ENCODE results near the genes RGL3, ZNF625, ZNF709 and WDR83.

DNA sequence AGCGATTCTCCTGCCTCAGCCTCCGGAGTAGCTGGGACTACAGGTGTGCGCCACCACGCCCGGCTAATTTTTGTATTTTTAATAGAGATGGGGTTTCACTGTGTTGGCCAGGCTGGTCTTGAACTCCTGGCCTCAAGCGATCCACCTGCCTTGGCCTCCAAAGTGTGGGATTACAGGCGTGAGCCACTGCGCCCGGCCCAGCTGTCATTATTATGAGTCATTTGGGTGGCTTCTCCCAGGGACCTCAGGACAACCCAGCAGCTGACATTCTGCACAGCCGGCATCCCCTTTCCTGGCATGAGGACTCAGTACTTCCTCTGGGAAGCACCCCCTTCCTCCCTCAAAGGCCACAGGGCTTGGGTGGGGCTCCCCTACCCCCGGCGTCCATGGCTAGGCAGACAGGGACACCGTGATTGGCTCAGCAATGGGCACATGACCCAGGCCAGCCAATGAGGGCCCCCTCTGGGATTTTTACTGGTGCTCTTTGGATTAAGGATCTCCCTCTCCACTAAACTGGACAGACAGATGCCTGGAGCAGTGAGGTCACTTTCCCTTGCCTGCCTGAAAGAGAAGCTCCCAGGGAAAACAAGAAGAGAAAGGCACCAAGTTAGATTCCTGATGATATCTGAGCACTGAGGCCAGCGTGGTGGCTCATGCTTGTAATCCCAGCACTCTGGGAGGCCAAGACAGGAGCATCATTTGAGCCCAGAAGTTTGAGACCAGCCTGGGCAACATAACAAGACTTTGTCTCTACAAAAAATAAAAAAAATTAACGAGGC, 6.0 kb downstream of the KANK2 start:
- PRO-cap, 2 experiments: no peak in any of the 2 experiments

DNA sequence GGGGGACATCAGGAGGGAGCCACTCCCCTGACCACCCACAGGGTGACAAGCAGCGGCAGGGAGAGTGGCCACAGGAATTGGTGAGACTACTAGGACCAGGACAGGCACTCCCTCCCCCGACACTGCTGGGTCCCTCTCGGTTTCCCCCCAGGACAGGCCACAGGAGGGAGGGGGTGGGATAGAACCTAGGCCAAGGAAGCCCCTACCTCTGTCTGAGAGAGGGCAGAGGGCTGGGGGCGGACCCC, 9.0 kb downstream of the DOCK6 start:
- PRO-cap, 2 experiments: no peak in any of the 2 experiments

DNA sequence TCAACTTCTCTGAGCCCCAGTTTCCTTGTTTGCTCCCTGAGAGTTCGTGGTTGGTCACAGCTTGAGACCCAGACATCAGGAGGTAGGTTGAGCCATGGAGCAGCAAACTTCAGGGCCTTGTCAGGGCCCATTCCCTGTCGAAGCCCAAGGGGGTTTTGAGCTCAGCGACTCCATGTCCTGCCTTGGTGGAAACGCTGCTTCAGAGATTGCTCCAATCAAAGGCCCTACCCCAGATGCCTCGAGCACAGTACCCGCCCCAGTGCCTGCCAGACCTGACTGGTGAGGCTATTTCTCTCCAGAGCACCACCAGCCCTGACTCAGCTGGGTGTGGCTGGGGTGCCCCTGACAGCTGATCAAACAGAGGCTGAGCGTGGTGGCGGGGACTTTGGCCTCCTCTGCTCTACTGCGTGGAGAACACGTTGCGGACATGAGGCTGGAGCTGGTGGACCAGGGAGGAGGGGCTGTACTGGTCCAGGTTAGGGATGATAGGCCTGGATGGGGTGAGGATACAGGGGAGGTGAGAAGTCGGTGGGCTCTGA, 3.3 kb upstream of the DOCK6 start:
- PRO-cap, 2 experiments: peak in 1 of 2 experiments; most common minus-strand start position 205 of the sequence (in 1)

DNA sequence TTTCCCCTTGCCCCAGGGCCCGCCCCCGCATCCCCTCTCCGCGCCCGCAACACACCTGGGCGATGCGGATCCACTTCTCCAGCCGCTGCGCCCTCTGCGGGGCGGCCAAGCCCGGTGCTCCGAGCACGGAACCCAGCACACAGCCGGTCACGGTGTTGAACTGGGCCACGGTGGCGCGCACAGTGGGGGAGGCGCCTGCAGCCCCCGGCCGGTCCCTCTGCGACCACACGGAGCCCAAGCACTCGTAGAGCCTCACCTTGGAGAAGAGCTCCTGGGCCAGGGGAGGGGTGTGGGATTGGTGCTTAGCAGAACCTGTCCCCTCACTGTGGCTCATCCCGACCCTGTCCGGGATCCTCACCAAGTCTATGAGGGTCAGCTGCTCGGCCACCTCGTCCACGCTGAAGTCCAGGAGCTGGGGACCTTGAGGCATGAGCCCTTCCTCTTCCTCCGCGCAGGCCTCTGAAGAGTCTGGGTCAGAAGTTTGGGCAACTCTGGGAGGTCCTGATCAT, 12.7 kb downstream of the RGL3 start:
- PRO-cap, 2 experiments: no peak in any of the 2 experiments

DNA sequence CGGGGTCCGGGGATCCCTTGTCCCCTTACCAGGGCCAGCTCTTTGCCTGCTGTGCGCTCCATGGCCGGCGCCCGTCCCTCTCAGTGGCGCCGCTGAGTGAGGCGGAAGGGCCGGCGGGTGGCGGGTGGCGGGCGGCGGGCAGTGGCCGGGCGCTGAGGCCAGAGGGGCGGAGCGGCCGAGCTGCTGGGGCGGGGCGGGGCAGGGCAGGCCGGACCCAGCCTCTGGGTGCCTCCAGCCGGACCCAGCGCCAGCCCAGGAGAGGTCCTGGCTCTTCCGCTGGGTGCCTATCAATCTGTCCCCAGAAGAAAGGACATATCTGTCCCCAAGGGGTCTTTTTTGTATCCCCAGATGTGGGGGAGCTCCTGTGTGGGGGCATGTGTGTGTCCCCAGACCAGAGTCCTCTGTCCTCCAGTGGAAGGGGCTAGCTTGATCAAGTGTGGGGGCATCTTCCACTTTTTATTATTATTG, at the start of gene RGL3:
TSS of gene RGL3 (minus strand) at position 98 of the 468 bp plus-strand sequence.
- PRO-cap, 2 experiments: peak in 2 of 2 experiments; most common plus-strand start position 211 of the sequence (in 1); most common minus-strand start position 80 of the sequence (in 1)

- PRO-cap, 2 experiments: peak in 1 of 2 experiments; most common minus-strand start chr19:11421836 (in 1)
Measured at GRCh38 chr19:11421654-11422023, 2.5 kb upstream of the RGL3 start.

GRCh38 chr19:11446649-11446935, 11.2 kb downstream of the PRKCSH start:
- PRO-cap, 2 experiments: no peak in any of the 2 experiments

GRCh38 chr19:11451832-11452032, 16.3 kb downstream of the PRKCSH start:
- PRO-cap, 2 experiments: no peak in any of the 2 experiments

DNA sequence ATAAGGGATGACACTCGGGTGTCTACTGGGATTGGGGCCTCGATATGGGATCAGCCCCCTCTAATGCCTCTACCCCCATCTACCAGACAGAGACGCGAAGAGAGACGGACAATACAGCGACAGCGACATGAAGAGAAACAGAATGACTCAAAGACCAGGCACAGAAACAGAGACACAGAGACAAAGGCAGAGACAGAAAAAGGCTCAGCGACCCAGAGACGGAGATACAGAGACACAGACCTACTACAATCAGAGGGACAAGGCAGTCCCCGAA, 3.0 kb upstream of the CNN1 start:
- PRO-cap, 2 experiments: no peak in any of the 2 experiments

DNA sequence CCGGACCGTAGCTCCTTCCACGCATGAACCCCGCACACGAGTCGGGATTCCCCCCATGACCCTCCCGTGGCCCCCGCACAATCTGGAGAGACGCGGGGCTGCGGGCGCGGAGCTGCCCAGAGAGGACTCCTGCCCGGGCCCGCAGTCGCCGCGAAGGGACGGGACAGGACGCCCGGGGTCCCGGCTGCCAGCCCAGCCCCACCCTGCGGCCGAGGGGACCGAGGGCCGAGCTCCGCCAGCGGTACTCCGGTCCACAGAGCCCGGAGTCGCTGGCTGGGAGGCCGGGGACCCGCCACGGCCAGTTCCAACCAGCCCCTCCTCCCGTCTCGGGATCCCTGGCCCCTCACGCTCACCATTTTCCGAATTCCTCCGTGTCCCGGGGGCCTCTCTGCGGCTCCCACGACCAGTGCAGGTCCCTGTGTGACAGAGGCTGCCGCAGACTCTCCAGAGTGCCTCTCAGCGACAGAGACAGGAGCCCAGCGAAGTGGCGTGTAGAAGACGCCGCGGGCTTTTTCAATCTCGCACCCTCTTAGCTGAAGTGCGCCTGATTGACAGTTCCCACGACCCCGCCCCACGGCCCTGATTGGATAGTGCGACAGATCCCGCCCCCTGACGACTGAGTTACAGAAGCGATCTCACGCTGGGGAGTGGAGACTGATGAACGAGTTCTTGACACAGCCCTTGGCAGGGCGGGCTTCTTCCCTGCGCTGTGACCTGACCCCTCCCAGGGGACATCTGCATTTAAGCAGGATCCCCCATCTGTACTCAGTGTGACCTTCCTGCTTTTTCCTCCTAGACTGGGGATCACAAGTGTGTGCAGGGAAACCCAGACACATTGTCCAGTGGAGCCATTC, 44.1 kb downstream of the ZNF823 start:
- PRO-cap, 2 experiments: peak in 2 of 2 experiments; most common plus-strand start position 647 of the sequence (in 1); most common minus-strand start position 486 of the sequence (in 2)

DNA sequence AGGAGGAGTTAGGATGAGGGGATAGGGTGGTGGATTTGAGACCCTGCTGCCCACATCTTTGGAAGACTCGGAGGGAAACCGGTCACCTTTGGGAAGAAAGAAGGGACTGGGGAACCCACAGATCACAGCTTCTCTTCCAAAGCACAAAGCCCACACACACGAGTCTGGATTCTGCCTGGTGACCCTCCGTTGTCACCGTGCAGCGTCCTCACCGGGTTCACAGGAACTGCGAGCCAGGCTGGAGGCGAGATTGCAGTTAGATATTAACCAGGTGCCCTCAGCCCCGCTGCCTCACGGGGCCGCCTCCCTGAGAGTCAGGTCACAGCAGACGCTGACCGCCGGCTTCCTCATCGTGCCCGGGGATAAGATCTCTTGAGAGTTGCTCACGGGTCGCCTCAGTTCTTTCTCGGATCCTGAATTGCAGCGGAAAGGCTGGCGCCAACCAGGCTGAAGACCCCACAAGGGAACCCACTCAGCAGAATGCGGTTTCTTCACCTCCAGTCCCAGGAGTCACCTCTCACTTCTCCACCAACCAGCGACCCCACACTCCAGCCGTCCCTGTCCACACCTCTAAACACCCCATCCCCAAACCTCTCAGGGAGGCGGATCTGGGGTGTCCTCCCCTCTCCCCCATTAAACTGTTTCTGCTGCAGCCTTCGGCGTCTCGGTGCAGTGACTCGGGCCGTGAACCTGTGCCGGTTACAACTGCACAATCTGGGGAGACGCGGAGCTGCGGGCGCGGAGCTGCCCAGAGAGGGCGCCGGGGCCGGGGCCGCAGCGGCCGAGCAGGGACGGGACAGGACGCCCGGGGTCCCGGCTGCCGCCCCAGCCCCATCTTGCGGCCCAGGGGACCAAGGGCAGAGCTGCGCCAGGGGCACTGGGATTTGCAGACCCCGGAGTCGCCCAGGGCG, 669 bp downstream of the ZNF823 start:
- PRO-cap, 2 experiments: peak in 1 of 2 experiments; most common plus-strand start position 322 of the sequence (in 1); most common minus-strand start position 230 of the sequence (in 1)

- PRO-cap, 2 experiments: no peak in any of the 2 experiments
Measured at GRCh38 chr19:11811988-11812405, 2.1 kb upstream of the ZNF440 start.

DNA sequence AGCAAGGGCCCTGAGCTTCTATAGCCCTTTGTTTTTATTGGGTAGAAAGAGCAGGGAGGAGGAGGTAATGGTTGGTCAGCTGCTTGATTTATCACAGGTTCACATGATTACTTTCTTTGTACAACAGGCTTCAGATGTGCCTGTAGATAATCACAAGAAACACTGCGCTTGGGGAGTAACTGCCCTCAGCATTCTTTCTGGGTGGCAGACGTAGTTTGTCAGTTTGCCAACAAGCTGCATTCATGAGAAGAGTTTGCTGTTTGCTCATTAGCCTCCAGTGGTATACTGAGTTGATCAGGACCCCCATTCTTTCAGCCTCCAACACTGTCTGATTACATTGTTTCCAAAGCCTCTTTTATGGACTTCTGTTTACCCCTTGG, 4.7 kb upstream of the ZNF439 start:
- PRO-cap, 2 experiments: no peak in any of the 2 experiments

- PRO-cap, 2 experiments: no peak in any of the 2 experiments
Measured at GRCh38 chr19:11890793-11891501, 3.4 kb downstream of the ZNF69 start.

- PRO-cap, 2 experiments: no peak in any of the 2 experiments
Measured at GRCh38 chr19:11924434-11924813, 483 bp upstream of the ZNF700 start.

- PRO-cap, 2 experiments: no peak in any of the 2 experiments
Measured at GRCh38 chr19:11968492-11969021, 3.7 kb downstream of the ZNF763 start.

DNA sequence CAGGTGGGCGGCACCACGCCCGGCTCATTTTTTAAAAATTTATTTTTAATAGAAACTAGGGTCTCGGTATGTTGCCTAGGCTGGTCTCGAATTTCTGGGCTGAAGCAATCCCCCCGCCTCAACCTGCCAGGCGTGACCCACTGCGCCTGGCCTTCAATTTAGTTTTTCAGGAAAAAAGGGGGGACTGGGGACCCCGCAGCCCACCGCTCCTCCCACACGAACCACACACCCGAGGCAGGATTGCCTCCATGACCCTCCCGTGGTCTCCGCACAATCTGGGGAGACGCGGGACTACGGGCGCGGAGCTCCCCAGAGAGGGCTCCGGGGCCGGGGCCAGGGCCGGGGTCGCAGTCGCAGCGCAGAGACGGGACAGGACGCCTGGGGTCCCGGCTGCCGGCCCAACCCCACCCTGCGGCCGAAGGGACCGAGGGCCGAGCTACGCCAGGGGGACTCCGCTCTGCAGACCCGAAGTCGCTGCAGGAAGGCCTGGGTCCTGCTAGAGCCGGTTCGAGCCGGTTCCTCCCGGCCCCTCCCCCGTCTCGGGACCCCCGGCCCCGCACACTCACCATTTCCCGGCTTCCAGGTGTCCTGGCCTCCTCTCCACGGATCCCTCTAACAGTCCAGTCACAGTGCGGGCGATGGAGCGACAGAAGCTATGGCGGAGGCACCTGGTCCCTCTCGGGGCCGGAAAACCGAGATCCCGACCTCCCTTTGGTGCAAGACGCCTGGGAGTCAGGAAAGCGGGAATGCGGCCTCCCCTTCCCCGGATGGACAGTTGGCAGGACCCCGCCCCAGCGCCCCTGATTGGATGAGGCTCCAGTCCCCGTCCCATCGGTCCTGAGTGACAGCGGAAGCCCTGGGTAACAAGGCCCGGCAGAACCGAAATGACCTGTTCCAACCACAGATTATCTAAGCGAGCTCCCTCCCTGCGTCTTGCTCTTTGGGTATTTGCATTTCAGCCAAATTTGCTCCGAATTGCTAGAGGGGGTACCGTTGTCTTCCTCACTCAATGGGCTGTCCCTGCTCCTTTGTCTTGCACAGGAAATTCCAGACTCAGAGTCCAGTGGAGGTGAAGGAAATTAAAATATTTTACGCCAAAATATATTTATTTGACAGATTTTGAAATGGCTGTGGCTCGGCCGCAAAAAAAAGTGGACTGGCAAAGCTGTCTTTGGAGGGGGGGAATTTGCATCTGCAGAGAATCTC, at the start of gene ZNF625:
TSS of gene ZNF625 (minus strand) at position 745 of the 1,206 bp plus-strand sequence.
- PRO-cap, 2 experiments: peak in 2 of 2 experiments; most common plus-strand start position 840 of the sequence (in 2); most common minus-strand start position 713 of the sequence (in 2)

DNA sequence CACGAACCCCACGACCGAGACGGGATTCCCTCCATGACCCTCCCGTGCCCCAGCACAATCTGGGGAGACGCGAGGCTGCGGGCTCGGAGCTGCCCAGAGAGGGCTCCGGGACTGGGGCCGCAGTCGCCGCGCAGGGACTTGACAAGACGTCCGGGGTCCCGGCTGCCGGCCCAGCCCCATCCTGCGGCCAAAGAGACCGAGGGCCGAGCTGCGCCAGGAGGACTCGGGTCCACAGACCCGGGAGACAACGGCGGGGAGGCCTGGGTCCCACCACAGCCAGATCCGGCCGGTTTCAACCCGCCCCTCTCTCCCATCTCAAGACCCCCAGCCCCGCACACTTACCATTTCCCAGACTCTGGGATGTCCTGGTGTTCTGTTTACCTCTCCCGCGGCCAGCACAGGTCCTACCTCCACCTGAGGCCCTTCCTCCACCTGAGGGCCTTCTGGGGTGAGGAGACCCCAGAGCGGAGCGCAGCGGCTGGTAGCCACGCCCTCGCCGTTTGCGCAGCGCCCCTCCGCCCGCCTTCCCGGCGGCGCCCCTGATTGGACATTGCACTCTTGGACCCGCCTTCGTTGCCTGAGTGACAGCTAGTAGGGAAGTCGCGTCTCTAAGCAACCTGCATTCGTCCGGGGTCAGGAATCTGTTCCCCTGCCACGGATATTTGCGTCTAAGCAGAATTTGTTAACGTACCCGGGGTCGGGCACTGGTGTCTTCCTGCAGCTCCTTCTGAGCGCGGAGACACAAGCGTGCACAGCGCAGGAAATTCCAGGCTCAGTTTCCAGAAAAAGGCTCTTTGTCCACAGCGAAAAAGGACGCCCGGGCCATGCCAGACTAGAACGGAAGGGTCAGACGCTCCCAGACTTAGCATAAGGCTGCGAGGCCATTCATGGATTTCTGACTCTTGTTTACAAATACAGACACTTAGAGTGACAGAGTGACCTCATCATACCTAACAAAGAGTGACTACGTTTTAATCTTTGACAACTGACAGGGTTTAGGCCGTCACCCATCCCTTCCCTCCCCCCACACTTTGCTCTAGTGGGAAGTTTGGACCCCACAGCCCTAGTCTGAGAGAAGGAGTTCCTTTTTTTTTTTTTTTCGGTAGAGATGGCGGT, at the start of gene ZNF709:
TSS of gene ZNF709 (minus strand) at position 504 of the 1,116 bp plus-strand sequence.
- PRO-cap, 2 experiments: peak in 2 of 2 experiments; most common plus-strand start position 620 of the sequence (in 1); most common minus-strand start position 502 of the sequence (in 1)

- PRO-cap, 2 experiments: no peak in any of the 2 experiments
Measured at GRCh38 chr19:12524292-12524912, 26.9 kb downstream of the ZNF564 start.

DNA sequence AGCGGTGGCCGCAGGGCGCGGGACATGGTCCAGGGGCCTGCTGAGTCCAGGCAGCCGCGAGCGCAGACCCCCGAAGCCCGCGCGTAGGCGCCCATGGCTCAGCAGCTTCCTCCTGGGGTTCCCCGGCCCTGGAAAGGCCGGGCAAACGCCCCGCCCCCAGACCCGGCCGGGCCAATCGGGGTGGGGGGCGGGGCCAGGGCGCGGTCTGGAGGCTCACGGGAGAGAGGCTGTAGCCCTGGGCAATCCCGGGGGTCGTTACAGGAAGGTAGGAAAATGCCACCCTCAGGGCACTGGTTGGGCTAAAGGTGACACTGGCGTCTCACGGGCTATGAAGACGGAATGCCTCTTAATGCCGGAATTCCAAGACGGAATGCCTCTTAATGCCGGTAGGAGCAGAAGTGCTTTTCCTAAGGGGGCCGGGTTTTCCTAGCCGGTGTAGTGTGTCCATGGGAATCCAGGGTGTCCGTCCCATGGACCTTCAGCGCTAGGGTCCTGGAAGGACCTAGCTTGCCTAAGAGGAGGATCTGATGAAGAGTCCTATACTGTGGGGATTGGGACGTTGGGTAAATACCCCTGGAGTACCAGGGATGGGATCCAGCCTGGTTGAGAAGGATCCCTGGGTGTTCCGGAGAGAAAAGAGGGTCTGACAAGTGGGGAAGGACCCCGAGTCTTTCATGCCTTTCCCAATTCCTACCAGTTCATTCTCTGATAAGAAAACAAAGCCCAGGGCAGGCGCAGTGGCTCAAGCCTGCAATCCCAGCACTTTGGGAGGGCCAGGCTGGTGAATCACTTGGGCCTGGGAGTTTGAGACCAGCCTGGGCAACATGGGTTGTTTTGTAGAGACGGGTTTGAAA, at the start of gene WDR83:
TSS of gene WDR83 (plus strand) at position 201 of the 854 bp plus-strand sequence.
- PRO-cap, 2 experiments: peak in 2 of 2 experiments; most common plus-strand start position 232 of the sequence (in 1); most common minus-strand start position 130 of the sequence (in 1)

All from Metastatic Liver Carcinoma in the Lung (tissue), 2 donors.